Measurements from ENCODE around the gene CEBPZOS.

DNA sequence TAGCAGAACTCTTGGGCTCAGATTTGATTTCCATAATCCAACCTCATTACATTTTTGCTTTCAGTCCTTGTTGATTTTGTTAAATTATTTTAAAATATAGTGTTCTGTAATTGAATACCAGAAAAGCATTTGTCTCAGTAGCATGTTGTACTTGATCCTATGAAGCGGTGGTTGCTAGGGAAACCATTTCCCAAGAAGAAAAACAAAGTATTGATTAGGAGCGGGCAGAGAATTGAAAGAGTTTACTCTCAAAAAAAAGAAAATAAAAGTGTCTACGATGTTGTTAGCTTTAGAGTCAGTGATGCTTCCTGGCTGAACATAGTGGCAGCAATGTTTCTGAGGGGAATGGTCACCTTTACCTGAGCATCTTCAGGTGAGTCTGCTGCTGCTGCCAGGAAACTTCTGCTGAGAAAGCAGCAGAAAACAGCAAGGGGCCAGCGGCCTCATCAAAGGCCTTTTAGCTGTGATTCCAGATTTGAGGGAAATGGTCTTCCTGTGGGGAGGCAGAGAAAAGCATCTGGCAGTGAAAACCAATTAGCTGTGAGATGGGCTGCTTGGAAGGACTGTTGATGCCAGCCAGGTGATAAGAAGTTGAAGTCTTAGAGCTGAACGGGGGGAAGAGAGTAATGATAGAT, 37.1 kb downstream of the CRIM1 start:
- PRO-cap: no peak
- RAMPAGE, long total RNA: no peak

- PRO-cap: no peak
- RAMPAGE, long total RNA: no peak
These were observed 37.9 kb downstream of the CRIM1 start for GRCh38 chr2:36393333-36393977.

DNA sequence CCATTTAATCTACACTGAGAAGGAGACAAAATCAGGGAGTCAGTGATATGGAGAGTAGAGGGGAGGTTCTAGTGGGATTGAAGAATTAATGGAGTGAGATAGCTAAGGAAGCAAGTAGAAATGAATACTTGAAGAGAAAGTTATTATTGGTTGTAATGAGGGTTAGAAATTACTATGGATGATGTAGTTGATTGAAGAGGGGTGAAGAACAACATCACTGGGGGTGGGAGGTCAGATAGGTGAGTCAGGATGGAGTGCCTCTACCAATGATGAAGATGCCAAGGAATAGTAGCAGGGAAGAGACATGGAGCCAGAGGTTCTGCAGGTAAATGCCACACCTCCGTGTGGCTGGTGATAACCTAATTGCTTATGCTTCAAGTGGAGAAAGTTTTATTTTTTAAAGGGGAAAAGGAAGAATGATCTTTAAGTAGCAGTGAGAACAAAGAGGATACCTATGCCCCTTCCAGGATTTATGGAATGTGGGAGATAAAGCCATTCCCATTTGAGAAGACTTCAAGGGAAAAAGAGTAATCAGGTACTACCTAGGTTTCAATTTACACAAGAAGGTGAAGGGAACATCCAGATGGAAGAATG, 44.7 kb downstream of the CRIM1 start:
- PRO-cap: no peak
- RAMPAGE, long total RNA: no peak

- PRO-cap: no peak
- RAMPAGE, long total RNA: no peak
These were observed 93.2 kb downstream of the CRIM1 start for GRCh38 chr2:36448760-36449129.

- PRO-cap: no peak
- RAMPAGE, long total RNA: no peak
These were observed 75.9 kb downstream of the FEZ2 start for GRCh38 chr2:36522060-36522434.

GRCh38 chr2:36530581-36531487, 67.1 kb downstream of the FEZ2 start:
- PRO-cap: no peak
- RAMPAGE, long total RNA: no peak

- PRO-cap: no peak
- RAMPAGE, long total RNA: no peak
These were observed 124.3 kb downstream of the VIT start for GRCh38 chr2:36820747-36821270.

DNA sequence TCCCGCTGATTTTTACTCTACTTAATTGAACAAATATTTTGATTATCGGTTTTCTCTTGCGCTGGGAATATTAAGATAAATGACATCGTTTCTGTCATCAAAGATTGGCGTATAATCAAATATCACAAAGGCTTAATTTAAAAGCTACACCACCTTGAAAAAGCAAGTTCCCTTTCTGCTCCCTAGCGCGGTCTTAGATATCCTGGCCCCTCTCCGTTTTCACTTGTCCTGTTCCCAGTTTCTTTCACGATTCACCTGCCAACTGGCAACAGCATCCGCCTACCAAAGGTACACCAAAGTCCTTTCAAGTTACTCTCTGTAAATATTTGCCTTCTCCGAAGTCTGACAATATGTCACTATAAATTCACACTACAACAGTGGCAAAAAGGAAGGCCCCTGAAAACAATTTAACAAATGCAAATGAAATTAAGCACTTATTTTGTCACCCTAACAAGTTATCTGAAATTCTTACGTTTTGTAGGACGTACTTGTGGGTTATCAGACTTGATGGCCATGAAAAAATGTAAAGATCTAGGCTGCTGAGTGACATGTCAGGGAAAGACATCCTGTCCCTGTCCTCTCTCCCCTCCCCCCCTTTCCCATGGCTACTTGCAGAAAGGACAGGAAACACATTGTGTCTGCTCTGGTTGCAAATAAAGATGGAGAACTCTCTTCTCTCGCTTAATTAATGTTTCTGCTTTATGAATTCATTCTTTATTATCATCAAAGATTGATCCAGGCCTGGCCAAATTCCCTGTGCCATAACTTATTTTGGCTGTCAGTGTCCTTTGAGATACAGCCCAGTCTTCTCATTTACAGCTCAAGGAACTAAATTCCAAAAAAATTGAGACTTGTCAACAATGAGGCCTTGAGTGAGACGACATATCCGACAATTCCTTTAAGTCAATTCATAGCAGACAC, 1.3 kb upstream of the STRN start:
- PRO-cap: no peak
- RAMPAGE, long total RNA: no peak

DNA sequence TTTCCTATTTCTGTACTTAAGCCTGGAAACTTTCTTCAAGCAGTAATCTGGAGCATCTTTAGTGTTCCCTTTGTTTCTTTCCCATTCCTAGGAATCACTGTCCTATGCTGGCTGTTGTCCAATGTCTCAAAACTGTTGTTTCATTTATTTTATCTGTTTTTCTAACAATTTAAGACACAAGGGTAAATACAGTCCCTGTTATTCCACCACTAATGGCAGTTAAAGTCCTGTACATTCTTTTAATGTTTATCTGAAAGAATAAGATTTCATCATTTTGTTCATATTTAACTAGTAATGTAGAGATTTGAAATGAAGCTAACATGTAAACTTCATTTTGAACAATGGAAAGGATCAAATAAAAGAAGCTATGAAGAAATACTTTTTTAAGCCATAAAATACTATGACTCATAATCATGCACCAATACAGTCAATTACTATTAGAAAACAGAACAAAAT, 38.4 kb downstream of the HEATR5B start:
- PRO-cap: no peak
- RAMPAGE, long total RNA: no peak

DNA sequence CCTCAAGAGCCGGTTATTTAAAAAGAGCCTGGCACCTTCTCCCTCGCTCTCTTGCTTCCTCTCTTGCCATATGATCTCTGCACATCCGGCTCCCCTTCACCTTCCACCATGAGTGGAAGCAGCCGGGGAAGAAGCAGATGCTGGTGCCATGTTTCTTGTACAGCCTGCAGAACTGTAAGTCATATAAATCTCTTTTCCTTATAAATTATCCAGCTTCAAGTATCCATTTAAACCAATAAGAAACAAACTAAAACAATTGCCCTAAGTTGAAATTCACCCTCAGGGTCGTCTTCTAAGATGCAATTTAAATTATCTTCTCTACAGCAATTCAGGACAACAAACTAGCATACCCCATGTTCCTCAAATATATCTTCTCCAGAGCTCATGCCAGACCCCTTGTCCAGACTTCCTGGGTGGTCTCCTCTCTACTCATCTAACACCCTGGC, 21.1 kb downstream of the GPATCH11 start:
- PRO-cap: no peak
- RAMPAGE, long total RNA: no peak

DNA sequence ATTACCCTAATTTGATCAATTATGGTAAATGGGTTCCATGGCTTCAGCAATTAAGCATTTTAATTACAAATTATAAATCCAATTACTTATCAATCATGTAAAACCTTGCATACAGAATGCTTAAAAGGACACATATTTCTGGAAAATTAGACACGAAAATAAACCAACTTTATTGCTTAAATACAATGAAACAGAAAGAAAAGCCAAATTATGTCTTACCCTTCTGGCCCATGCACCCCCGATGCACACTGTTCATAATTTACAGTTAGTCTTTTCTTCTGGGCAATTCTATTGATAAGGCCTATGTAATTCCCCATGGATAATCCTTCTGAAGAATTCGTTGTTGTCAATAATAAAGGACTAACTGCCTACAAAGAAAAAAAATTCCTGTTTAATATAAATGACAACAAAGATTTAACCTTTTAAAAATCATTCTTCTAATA, 15.4 kb downstream of the EIF2AK2 start:
- PRO-cap: no peak
- RAMPAGE, long total RNA: no peak

GRCh38 chr2:37152308-37152852, 4.4 kb downstream of the EIF2AK2 start:
- PRO-cap: no peak
- RAMPAGE, long total RNA: no peak

GRCh38 chr2:37196231-37197504, at the start of gene CEBPZOS:
Gene CEBPZOS, plus strand, starts transcription at chr2:37196496.
- PRO-cap: no peak
- RAMPAGE, long total RNA: no peak

DNA sequence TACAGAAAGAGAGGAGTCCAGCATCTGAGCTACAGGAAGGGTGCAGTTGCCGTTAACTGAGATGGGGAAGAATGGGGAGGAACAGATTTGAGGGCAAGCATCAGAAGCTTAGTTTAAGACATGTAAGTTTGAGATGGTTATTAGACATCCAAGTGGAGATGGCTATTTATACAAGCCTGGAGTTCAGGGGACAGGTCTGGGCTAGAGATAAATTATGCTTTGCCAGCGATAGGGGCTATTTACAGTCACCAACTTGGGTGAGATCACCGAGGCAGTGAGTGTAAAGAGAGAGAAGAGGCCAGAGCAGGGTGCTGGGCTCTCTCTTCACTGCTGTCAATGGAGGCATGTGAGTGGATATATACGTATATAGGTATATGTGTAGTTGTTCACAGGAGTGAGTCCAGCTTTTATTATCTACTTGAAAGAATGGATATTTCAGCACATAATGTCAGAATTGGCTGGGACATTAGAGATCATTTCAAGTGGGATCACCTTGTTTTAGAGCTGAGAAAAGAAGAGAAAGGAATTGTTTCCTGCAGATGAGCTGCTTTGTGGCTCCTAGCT, 81.0 kb downstream of the QPCT start:
- PRO-cap: no peak
- RAMPAGE, long total RNA: no peak

- PRO-cap: no peak
- RAMPAGE, long total RNA: no peak
These were observed 45.3 kb downstream of the CDC42EP3 start for GRCh38 chr2:37626147-37626600.

DNA sequence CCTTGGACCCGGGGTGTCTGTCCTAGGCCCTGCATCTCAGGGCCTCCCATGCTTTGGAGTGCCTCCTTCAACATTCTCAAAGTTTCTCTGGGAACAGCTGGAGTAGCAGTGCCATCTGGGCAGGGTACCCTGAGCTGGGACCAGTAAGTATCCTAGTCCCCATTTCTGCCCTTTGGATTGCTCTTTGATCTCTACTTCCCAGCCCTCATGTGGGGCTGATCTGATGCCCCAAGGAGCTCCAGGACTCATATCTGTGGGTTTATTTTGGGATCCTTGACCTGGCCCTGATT, 42.2 kb downstream of the CDC42EP3 start:
- PRO-cap: no peak
- RAMPAGE, long total RNA: no peak

DNA sequence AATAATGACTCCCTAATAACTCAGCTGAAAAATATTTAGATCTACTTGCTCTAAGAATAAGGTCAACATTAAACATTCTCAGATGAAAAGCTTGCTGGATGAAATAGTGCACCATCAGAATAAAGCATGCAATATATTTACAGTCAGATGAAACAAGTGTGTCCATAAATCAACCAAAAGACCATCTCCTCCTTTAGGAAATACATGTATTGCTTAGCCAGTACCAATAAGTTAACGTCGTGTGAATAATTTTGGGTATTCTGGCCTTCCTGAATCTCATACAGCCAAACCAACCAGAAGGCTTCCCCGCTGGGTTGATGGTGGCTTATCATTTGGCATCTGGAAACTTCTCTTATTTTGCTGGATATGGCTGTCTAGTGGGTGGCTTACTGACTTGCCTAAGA, 29.4 kb downstream of the CDC42EP3 start:
- PRO-cap: no peak
- RAMPAGE, long total RNA: no peak

GRCh38 chr2:37648525-37649010, 22.9 kb downstream of the CDC42EP3 start:
- PRO-cap: no peak
- RAMPAGE, long total RNA: no peak

GRCh38 chr2:37669133-37669619, 2.3 kb downstream of the CDC42EP3 start:
- PRO-cap: no peak
- RAMPAGE, long total RNA: no peak

DNA sequence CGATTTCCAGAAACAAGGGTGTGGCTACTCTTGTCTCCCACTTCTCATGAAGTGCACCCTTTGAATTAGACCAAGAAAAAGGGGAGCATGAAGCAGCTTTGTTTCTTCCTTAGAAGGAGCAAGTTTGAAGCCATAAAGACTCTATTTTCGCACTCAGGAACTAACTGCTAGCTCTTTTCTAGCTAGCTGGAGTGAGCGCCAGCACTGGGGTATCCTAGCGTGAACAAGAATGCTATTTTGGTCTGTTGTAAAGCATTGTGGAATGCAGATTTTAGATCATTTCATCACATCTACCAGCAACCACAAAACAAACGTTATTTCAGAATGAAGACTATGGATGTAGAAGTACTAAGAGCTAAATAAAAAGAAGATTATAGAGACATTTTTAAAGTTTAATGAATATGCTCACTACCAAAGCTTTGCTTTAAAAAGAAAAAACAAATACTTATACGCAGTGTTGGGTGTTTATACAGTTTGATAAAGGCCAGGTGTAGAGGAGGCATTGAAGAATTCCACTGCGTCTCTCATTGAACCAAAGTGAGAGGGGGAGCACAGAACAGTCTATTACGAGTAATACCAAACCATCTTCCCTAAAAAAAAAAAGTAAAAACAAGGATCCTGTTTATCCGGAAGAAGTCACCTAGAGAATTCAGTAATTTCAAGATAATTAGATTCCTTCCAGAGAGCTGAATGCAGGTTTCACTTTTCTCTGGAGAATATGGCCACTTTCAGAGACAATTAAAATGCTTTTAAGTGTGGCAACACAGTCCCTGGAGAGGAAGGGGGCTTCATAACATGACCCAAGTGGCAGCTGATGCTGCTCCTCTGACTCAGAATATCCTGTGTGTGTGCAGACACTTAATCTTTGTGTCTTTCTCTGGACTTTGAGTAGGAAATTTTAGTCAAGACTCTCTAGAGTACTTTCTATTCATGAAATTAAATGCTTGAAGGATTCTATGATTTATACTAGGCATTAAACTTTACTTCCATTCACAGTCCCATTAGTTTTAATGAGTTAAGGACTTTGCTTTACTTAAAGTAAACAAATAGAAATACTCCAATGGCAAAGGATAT, 63.8 kb upstream of the CDC42EP3 start:
- PRO-cap: no peak
- RAMPAGE, long total RNA: no peak